ENCODE results near the genes KRT9 and KRT17.

- RRBS = no CpG with 5 or more reads among the region's 18 CpGs
These were observed 8.0 kb upstream of the KRT19 start for GRCh38 chr17:41535844-41536719.

DNA sequence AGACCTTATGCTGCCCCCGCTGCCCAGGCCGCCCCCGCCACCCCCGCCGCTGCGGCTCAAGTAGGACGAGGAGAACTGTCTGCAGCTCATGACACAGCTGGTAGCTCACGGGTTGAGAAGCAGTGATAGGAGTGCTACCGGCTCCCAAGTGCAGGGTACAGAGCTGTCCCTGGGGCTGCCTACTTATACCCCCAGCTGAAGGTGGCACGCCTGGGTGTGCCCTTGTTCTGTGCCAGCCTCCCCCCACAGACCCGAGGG is at the start of gene KRT9:
Gene KRT9 (minus strand): TSS at position 157 of the 258 bp plus-strand sequence.
- RRBS = no CpG with 5 or more reads among the region's 11 CpGs

DNA sequence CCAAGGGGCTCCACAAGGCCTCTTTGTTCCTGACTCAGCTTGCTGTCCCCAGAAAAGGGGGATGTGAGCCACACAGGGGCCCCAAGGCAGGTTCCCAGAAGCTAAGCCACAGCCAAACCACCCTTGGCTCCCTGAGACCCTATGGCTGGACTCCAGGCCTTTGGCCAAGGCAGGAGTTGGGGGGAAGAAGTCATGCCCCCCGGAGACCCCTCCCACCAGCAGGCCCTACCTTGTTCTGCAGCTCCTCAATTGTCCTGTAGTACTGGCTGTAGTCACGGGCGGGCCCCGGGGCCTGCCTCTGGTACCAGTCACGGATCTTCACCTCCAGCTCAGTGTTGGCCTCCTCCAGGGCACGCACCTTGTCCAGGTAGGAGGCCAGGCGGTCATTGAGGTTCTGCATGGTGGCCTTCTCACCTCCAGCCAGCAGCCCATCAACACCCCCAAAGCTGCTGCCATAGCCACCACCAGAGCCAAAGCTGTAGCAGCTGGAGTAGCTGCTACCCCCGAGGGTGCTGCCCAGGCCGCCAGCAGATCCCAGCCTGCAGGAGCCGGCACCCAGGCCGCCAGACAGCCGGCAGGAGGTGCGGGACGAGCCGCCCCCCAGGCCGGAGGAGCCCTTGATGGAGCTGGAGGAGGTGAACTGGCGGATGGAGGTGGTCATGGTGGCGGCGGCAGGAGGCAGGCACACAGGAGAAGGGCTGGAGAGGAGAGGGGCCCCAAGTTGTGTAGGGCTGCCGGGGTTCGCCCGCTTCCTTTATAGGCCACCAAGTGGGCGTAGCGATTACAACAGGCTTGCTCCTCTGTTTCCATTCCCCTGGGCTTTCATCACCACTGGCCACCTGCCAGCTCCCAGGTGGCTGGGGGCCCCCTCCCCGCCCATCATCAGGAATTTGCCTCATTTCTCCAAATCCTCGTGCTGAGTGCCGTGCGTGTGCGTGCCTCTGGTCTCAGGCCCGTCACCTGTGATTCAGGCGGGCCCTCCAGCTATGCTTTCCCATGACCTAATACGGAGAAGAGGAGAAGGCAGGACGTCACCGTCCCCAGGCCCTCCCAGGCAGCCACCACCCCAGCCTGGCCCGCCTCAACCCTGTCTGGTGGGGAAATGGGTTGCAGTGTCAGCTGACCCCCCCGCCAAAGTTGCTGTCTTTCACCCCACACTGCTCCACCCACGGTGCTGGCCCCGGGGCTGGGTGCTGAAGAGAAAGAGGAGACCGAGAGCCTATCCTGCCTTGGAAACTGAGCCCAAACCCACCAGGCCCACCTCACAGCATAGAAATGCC is at the start of gene KRT17:
Gene KRT17 (minus strand): TSS at position 727 of the 1,280 bp plus-strand sequence.
- RRBS = no CpG with 5 or more reads among the region's 39 CpGs

DNA sequence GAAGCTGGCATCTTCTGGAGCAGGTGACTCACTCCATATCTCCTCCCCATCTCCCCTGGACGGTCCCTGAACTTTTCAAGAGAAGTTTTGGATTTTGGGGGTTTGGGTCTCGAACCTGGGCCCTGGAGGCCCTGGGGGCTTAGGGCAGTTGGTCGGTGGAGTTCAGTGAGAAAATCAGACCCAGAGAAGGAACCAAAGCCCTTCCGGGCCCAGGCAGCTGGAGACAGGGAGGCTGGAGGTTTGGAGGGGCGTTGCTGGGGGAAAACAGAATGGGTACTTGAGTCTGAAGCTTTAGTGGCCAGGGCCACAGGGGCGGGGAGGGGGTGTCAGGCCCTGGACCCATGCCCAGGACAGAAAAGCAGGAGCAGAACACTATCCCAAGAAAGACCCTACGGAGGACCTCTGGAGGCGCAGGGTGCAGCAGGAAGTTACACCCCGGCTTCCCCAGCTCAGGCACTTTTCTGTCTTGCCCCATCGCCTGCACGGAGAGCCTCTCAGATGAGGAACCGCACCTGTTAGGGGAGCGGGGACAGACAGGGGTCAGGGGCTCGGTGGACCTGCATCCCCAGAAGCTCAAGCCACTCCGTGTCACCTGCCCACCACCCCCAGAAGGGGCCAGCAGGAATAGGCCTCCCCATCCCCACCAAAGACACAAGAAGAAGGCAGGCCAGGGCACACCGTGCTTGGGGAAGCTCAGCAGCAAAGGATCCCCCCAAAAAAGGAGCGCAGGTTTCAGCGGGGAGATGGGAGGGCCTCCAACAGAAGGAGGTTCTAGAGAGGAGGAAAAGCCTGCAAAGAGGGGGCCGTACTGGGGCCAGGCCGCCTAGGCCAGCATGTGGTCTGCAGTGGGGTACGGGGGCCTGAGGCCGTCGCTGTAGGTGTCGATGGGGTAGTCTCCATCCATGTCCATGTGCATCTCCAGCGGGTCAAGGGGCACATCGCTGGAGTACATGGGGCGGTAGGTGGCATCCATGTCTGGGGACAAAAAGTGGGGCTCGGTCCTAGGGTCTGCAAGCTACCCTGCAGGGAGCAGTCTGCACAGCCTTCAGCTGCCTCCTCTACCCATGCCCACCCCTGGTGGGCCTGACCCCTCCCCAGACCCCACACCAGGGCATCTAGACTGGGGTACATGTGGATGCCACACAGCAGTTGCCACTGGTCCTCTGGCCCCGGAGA is 20.9 kb upstream of the HAP1 start:
- RRBS = 57% methylated on average over 1 of the region's 29 CpGs

GRCh38 chr17:41782107-41782646 is 4.3 kb downstream of the JUP start:
- RRBS = no CpG with 5 or more reads among the region's 6 CpGs

DNA sequence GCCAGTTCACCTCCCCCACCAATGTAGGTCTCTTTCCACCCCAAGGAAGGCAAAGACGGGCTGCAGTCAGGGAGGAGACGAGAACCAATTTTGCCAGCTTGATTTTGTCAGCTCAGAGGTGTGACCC is 7.0 kb upstream of the JUP start:
- RRBS = no CpG with 5 or more reads among the region's 2 CpGs

GRCh38 chr17:41811395-41811882 is 310 bp downstream of the P3H4 start:
- RRBS = 2% methylated on average over 17 of the region's 63 CpGs

DNA sequence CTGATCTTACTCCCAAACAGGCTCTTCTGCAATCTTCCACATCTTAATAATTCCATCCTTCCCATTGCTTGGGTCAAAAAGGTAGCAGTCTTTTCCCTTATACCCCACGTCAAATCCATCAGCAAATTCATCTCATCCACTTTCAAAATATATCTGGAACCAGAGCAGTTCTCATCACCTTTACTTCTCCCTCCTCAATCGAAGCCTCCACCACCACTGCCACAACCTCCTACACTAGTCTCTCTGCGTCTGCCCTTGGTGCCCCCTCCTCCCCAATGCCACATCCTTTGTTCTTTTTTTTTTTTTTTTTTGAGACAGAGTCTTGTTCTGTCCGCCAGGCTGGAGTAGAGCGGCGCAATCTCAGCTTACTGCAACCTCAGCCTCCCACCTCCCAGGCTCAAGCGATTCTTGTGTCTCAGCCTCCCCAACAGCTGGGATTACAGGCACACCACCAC is 2.3 kb downstream of the KLHL11 start:
- RRBS = no CpG with 5 or more reads among the region's 7 CpGs

GRCh38 chr17:41965603-41966410 is 788 bp upstream of the CNP start:
- RRBS = no CpG with 5 or more reads among the region's 18 CpGs

DNA sequence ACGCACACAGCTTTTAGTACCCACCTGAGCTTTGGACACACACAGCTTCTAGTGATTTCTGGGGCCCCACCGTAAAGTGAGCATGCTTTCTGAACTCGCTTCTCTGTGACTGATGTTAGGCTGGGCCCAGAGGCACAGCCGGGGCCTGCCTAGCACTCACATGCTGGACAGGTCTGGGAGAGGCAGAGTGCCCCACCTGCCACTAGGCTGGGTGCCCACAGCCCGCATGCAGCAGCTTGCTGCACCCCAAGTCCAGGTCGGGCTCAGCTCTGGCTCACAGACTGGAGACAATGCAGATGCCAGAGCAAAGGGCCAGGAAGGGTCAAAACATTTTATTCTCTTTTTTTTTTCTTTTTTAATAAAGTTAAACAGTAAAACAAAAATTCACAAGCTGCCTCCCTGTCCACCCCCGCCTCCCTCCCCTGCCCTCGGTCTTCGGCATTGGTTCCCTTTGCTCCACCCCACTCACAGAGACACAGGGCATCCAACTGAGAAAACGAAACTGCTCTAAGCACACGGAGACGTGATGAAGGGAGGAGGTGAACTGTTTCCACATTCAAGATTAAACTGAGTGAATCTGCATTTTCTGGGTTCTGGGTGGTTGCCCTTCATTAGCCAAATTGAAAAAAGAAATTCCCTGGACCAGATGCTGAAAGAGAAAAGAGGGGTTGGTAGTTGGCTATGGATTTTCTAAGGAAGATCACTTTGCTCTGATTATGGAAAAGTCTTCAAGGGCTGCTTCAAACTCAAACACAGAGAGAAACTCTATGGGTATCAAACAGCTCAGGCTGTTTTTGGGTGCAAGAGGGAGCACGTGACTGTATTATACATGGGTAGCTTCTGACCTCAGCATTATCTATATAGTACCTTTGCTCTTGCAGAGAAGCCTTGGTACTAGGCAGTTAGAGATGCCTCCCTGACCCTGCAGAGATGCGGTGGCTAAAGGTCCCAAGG is 9.8 kb downstream of the CNP start:
- RRBS = no CpG with 5 or more reads among the region's 14 CpGs

- RRBS = no CpG with 5 or more reads among the region's 5 CpGs
These were observed 16.9 kb downstream of the CNP start for GRCh38 chr17:41983364-41983966.

DNA sequence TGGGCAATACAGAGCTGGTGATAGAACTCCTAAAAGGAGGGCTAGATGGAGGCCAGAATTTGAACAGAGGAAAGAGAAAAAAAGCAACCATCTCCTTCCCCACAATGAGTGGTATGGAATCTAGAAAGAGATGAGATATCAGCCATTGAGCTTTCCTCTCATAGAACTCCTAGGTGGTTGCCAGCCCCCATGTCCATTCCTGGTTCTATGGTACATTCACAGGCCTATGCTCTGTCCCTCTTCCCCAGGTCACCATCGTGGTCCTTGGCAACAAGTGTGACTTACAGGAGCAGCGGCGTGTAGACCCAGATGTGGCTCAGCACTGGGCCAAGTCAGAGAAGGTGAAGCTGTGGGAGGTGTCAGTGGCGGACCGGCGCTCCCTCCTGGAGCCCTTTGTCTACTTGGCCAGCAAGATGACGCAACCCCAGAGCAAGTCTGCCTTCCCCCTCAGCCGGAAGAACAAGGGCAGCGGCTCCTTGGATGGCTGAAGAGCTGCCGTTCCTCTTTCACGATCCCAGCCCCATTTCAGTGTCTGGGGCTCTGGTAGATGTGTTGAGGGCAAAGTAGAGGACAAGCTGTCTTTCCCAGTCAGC is 3.6 kb downstream of the NKIRAS2 start:
- RRBS = 78% methylated on average over 3 of the region's 11 CpGs

- RRBS = 29% methylated on average over 7 of the region's 18 CpGs
These were observed 10.1 kb downstream of the ZNF385C start for GRCh38 chr17:42088025-42088763.

- RRBS = no CpG with 5 or more reads among the region's 24 CpGs
These were observed 2.7 kb downstream of the HSPB9 start for GRCh38 chr17:42124916-42126059.

DNA sequence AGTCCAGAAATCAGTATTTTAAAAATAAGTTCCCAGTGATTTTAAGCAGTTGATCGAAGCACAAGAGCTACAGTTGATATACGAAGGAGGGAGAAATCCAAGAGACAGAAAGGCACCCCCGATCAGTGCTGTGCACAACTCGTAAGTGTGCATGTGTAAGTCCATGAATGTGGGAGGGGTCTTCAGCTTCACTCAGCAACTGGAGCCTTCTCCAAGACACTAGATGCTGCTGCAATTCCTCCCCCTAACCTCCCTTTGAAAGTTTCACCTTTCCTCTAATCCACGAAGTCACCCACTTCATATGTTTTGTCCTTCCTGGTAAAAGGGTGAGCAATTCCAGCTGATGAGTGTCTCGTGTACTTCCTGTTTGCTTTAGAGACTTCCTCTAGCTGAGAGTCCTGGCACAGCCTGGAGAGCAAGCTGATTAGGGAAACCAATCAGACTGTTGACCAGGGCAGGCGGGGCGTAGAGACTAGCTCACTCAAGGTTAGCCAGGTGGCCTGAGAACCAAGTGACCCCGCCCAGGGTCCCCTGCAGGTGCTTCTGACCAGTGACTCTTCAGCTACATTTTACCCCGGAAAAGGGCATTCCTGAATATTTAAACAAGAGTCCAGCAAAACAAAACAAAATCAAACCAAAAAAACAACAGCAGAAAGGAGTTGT is 13.0 kb downstream of the HSPB9 start:
- RRBS = no CpG with 5 or more reads among the region's 10 CpGs

DNA sequence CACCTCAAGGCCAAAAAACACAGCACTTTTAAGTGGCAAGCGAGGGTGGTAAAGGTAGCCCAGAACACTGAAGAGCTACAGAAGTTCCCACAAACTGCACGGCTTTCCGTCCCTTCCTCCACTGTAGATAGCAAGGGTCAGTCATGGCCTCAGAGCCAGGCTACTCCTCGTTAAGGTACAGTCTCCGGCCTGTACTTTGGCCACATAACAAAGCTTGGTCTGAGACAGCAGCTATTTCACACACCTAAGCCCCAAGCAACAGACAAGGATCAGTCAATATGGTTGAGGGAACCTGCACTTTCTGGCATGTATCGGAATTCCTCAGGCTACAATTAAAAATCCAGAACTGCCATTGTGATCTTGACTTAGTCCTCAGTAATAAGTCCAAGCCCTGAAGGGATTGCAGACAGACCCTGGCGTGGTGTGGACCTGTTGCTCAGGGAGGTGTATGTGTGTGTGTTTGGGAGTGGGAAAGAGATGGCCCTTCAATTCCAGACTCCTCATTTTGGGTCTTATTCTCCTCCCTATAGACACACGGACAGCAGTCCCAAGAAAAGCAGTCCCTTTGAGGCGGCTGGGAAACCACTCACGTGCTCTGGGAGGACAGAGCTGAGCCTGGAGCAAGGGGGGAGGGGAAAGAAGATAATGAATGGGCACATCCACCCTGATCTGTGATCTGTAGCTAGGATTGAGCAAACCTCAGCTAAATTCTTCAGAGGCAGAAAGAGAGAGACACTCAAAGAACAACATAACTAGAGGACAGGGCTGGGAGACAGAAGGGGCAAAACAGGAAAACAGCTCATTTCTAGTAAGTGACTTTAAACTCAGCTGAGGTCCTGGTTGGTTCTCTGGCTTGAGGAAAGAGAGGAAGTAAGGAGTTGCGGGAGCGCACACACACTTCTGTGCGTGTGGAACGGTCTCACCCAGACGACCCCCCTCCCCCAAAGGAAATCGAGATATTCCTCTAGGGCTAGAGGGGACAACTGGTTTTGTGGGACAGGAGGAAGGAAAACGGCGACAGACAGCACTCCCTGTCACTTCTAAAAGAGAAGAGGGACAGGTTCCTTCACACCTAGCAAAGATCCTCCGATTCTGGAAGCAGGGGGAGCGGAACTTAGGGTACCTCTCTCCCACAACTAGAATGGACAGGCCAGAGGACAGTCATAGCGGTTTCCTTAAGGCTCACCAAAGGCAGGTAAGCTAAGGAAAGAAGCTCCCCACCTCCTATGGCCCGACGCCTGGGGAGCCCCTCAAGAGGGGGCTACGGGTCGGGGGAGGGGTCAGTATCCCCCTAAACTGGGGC is 823 bp downstream of the RAB5C start:
- RRBS = no CpG with 5 or more reads among the region's 25 CpGs

- RRBS = no CpG with 5 or more reads among the region's 5 CpGs
These were observed 7.5 kb downstream of the STAT5B start for GRCh38 chr17:42268638-42269224.

DNA sequence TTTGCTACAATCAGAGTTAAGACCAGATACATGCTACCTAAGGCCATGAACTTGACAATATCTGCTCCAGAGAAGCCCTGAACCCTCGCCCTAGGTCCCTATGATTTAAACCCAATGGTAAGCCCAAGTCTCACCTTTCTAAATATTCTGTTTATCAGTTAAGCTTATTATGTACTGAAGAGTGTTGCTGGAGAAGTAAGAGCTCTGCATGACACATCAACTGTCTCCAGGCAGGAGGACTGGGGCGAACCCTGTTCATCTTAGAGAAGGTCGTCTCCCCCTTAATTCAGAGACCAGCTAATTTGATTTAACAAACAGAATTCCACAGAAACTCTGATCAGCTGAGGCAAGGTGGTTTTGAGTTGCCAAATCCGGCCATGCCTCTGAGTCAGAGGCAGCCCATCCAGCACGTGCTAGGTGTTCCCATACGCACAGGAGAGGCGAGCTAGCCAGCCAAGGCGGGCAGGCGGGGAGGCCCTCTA is 25.4 kb downstream of the STAT5A start:
- RRBS = no CpG with 5 or more reads among the region's 9 CpGs

GRCh38 chr17:42317033-42318008 is 29.0 kb downstream of the STAT5A start:
- RRBS = no CpG with 5 or more reads among the region's 10 CpGs

GRCh38 chr17:42362316-42363284 is 25.6 kb downstream of the STAT3 start:
- RRBS = no CpG with 5 or more reads among the region's 10 CpGs

All from aortic smooth muscle cell (primary cell).